ENCODE measurements around a stretch of chr1.

DNA sequence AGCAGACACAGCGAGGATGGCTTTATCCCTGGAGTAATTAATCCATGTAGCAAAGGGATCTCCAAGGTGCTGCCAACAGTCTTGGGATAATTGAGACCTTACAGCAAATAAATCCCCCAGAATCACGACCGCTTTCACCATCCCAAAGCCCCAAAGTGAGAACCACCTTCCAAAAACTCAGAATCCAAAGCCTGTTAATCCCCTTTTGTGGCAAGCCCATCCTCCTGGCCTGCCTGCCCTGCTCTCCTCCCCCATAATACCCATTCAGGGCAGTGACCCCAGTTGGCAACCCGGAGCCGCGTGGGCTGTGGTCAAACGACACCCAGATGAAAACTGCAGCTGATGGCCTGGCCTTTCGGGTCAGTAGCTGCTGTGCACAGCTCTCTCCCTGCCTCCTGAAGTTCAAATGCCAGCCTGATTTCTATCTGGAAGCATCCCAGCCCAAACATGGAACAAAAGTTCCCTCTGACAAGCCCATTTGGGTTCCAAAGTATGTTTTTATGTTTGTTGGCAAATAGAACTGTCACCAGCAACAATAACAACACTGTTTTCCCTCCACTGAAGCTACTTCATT, 80.1 kb upstream of the C1orf100 start:
- RAMPAGE, long total RNA: no peak
- RRBS: no CpG with 5 or more reads among the region's 8 CpGs

DNA sequence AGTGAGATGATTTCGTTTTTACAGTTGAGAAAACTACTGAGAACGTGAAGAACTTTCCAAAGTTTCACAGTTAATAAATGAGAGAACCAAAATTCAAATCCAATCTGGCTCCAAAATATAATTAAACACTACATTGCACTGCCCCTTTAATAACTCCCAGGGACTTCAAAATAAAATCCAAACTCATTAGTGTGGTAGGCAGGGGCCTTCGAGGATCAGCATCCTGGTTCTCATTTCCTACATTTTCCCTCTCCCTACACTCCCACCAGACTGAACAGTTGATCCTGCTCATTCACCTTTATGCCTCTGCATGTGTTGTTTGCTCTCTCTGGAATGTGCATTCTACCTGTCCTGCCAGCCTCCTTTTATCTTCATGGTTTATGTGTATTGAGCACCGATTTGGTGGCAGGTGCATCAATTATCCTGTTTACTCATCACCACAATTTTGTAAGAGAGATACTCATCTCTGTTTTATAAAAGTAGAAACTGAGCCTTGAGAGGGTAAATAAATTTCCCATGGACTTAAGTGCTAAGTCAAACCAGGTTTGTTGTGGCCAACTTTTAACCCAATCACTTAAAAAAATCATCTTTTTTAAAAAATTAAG, 25.7 kb upstream of the C1orf100 start:
- RAMPAGE, long total RNA: no peak
- RRBS: no CpG with 5 or more reads among the region's 4 CpGs

GRCh38 chr1:244348646-244349508, 3.6 kb upstream of the C1orf100 start:
- RAMPAGE, long total RNA: no peak
- RRBS: no CpG with 5 or more reads among the region's 17 CpGs

GRCh38 chr1:244454359-244454887, 2.7 kb upstream of the ADSS2 start:
- RAMPAGE, long total RNA: no peak
- RRBS: no CpG with 5 or more reads among the region's 9 CpGs

- RAMPAGE, long total RNA: no peak
- RRBS: no CpG with 5 or more reads among the region's 3 CpGs
Measured at GRCh38 chr1:244673076-244673541, 20.2 kb downstream of the DESI2 start.

- RAMPAGE, long total RNA: no peak
- RRBS: no CpG with 5 or more reads among the region's 36 CpGs
Measured at GRCh38 chr1:244833508-244834652, 1.6 kb upstream of the COX20 start.

- RAMPAGE, long total RNA: no peak
- RRBS: no CpG with 5 or more reads among the region's 10 CpGs
Measured at GRCh38 chr1:244857975-244859146, 6.0 kb downstream of the HNRNPU start.

DNA sequence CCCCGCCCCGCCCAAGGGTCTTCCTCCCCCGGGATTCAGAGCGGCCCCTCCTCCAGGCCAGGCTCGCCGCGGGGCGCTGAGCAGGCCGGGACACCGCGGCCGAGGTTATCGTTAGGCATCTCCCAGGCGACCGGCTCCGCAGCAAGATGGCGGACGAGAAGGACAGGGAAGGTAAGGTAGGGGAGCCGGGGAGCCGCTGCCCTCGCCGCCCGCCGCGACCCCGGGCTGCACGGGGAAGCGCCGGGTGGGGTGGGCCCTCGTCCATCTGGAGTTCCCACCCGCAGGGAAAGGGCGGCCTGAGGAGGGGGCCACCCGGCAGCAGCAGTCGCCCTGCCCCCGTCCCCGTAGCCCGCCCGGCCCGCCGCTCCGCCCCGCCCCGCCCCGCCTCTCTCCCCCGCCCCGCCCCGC, 795 bp downstream of the EFCAB2 start:
- RAMPAGE, long total RNA: start-site peak on the plus strand centred at position 90 of the sequence, 105 bp wide, 134 and 267 reads in 2 replicates
- RRBS: 1% methylated on average over 34 of the region's 47 CpGs

DNA sequence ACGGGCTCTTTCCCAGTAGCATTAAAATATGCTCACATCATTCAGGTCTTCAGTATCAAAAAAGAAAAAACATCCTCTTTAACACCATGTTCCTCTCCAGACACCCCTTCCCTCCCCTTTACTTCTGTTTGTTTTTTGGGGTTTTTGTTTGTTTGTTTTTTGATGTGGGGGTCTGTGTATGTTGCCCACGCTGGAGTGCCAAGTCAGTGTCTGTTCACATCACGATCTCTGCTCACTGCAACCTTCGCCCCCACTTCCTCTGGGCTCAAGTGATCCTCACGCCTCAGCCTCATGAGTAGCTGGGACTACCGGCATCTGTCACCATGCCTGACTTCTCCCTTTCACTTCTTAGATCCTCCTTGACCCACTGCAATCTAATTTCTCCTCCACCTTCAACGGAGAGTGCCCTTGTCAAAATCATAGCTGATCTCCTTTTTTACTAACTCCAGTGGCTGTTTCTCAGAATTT, 84.6 kb downstream of the EFCAB2 start:
- RAMPAGE, long total RNA: no peak
- RRBS: no CpG with 5 or more reads among the region's 7 CpGs

GRCh38 chr1:245098439-245098898, 56.3 kb upstream of the KIF26B start:
- RAMPAGE, long total RNA: no peak
- RRBS: no CpG with 5 or more reads among the region's 15 CpGs

DNA sequence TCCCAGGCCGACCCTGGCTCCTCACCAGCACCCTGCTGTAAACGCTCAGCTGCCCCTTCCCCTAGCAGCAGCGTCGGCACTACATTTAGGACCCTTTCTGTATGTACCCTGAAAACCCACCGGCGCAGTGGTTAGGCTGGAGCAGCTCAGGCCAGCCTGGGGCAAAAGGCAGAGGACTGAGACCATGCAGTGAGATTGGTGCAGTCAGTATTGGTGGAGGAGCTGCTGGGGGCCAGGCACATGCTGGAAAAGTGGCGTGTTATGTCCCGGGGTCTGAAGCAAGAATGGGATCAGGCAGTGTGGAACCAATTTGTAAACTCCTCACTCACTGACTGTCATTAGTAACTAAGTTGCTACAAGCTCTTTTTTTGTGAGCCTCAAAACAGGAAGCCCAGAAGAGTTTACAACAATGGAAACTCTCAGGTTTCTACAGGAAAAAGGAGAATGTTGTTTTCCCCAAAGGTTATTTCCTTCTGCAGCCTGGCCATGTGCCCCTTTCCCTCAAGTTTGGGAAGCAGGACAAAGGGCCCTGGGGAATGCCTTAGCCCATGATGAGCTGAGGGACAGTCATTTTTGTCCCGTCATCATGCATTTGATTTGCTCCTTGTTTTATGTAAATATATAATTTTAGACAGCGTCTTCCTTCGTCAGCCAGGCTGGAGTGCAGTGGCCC, 395.8 kb downstream of the KIF26B start:
- RAMPAGE, long total RNA: no peak
- RRBS: no CpG with 5 or more reads among the region's 11 CpGs

GRCh38 chr1:245857706-245858879, 649.0 kb downstream of the SMYD3 start:
- RAMPAGE, long total RNA: no peak
- RRBS: no CpG with 5 or more reads among the region's 20 CpGs

DNA sequence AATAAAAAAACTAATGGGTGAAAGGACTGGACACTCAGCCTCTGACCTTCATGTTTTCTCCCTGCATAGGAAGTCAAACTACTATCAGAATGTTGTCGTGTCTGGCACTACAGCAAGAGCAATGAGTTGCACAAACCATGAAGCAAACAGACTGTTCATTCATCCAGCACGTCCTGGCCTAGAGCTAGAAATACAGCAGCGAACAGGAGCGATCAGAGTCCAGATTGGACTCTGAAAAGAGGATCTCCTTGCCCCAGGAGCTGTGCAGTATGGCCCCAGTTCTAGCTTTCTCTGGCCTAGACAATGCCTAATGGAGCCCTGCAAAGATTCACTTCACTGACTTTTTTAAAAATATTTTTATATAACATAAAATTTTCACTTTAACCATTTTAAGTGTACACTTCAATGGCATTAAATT, 319.0 kb downstream of the SMYD3 start:
- RAMPAGE, long total RNA: no peak
- RRBS: no CpG with 5 or more reads among the region's 4 CpGs

GRCh38 chr1:246689563-246690032, 34.6 kb upstream of the SCCPDH start:
- RAMPAGE, long total RNA: no peak
- RRBS: 13% methylated on average over 6 of the region's 14 CpGs

DNA sequence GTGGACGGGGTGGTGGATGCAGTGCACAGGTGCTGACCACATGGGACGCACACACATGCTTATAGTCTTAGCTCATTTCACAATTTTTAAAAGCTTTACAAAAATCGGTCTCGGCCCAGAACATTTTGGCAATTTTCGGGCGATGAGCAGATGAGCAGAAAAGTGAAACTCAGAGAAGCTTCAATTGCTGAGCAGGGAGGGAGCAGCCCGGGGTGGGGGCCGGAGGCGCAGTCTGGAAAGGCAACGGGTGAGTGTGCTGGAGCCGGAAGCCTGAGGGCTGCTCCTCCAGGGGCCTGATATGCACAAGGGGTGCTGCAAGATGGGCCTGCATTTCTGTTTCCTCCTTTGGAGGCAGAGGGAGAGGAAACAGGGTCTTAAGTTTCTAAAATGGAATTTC, 60.6 kb downstream of the SCCPDH start:
- RAMPAGE, long total RNA: no peak
- RRBS: 77% methylated on average over 2 of the region's 11 CpGs

- RAMPAGE, long total RNA: no peak
- RRBS: no CpG with 5 or more reads among the region's 6 CpGs
Measured at GRCh38 chr1:246884899-246885872, 46.6 kb downstream of the AHCTF1 start.

GRCh38 chr1:247220426-247220818, 48.6 kb upstream of the ZNF124 start:
- RAMPAGE, long total RNA: no peak
- RRBS: no CpG with 5 or more reads among the region's 29 CpGs

- RAMPAGE, long total RNA: no peak
- RRBS: no CpG with 5 or more reads among the region's 12 CpGs
Measured at GRCh38 chr1:247298500-247299260, 33.0 kb downstream of the ZNF496 start.

- RAMPAGE, long total RNA: no peak
- RRBS: no CpG with 5 or more reads among the region's 7 CpGs
Measured at GRCh38 chr1:247440138-247440748, 17.7 kb downstream of the OR2B11 start.

DNA sequence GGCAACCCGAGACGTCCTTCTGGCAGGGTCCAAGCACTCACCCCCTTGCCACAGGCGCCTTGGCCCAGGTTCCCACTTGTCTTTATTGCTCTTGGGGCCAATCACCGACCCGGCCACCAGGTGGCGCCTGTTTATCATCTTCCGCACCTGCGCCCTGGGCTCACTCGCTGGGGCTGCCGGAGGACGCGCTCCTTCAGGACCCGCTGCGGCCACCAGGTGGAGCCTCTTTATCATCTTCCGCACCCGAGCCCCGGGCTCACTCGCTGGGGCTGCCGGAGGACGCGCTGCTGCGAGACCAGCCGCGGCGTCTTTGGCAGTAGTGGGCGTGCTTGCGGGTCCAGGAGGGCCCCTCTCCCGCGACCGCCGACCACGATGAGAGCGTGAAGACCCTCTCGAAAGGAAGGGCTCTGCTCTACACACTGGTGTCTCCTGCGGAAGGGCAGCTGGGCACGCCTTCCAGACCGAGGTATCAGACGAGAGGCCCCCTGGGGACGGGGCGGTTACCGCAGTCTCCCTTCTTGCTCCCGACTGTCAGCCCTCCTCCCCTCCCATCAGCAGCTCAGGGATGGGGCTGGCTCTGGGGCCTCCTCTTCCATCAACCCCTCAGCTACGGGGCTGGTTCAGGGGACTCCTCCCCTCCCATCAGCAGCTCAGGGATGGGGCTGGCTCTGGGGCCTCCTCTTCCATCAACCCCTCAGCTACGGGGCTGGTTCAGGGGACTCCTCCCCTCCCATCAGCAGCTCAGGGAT, 11.6 kb upstream of the OR2L8 start:
- RAMPAGE, long total RNA: no peak
- RRBS: 7% methylated on average over 13 of the region's 44 CpGs

Data from epithelial cell of alveolus of lung (primary cell).